Jejunum (tissue), 1 donor: ENCODE measurements around a stretch of chr1.

- PRO-cap: no peak
Measured at GRCh38 chr1:209433837-209434188, 149.7 kb upstream of the CAMK1G start.

DNA sequence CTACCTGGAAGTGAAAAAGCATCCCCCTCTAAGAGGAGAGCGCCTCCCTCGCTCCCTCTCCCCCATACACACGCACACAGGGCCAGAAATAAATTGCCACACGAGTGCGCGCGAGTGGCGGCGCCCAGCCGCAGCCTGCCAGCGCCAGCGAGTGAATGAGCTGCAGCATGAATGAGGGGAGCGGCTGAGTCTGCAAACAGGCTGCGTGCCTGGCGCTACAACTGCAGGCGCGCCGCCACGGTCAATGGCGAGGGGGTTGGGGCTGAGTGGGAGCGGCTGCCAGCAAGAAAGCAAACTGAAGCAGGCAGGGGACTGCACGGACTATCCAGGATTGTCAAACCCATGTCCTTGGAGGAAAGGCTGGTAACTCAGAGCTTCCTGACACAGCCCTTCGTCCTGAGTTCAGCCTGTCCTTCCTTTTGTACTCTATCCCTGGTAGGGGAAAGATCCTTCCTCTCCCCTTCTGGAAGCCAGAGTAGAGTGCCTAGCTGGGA is 2.2 kb downstream of the CAMK1G start:
- PRO-cap: no peak

- PRO-cap: no peak
Measured at GRCh38 chr1:209616250-209617025, 32.9 kb downstream of the CAMK1G start.

GRCh38 chr1:209617720-209618150 is 34.2 kb downstream of the CAMK1G start:
- PRO-cap: no peak

DNA sequence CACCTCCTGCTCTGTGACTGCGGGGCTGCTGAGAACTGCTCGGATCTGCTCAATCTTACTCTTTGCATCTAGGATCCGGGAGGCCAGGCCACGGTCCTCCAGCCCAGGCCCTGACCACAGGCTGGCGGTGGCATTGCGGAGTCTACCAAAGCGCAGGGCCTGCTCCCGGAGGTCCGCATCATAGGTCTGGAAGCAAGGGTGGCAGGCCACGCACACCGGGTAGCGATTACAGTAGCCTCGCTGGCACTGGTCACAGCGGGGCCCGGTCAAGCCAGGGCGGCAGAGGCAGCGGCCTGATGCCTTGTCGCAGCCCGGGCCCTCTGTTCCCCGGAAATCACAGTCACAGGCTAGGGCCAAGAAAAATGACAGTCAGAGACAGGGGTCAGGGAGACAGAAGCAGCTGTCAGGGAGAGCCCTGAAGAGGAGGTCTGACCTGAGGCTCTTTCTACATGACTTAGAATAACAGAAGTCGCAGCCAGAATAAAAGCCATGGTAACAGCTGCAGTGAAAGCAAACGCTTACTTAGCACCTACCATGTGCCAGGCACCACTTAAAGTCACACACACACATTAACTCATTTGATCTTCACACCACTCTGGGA is 26.4 kb downstream of the LAMB3 start:
- PRO-cap: no peak

GRCh38 chr1:209675963-209676289 is 714 bp downstream of the G0S2 start:
- PRO-cap: unidirectional peak, minus-strand start at chr1:209676003

GRCh38 chr1:209768089-209768873 is 12.4 kb downstream of the TRAF3IP3 start:
- PRO-cap: unidirectional peak, plus-strand start at chr1:209768605

- PRO-cap: no peak
Measured at GRCh38 chr1:209790441-209791216, 6.3 kb upstream of the C1orf74 start.

DNA sequence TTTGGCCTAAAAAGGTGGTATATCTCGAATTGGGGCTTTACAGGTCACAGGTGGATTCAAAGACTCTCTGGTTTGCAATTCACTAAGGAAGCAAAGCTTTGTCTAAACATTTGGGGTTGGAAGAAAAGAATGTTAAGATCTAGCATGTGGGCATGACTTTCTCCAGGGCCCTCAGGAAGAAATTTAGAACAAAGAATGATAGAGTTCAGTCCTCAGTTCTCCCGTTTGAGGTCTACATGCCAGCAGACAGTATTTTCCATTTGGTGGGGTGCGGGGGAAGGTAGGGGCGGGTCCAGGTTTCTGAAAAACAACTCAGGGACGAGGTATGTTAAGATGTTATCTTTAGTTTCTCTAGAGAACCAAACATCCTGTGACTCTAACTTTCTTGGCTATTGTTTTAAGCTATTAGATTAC is 42.4 kb upstream of the SYT14 start:
- PRO-cap: no peak

DNA sequence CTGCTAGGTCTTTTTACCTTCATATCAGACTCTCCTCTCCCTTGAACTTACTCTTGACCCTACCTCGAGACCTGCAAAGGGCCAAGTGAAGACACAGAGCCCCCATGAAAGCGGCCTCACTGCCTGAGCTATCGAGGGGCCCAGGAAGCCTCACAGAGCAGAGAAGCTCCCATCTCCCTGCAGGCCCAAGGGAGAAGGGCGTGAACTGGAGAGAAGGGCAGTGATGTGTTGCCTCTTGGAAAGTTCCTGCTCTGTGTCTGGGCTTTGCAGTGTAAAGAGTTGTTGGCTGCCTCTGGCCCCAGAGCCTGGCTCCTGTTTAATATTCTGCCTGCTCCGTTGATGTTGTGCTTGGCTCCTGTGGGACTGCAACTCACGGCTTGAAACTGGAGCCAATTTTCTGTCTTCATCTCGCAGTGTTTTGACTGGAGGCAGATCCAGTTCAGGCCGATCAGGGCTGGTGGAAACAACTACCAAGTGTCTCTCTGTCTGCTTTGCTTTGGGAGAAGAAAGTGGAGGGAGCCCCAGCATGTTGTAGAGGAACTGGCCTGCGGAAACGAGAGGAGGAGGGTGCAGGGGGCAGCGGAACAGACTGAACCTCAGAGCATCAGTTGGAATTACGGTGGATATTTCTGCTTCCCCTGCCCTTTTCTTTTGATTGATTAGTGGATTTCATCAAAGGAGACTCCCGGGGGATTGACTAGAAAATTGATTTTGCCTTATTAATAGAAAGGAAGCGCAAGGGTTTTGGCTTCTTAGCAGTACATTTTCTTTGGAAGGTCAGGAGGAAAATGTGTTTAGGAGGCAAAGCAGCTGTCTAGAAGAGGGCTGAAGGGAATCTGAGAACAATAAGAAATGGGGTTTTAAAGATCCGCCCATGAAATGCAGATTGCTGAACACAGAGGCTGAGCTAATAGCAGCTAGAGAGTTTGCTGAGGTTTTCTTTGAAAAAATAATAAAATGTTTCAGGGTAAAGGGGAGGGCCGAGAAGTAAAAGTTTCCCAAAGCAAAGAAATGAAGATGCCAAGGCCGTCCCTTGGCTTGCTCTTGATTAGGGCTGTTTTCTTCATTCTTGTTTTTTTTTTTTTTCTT is 4.6 kb downstream of the SERTAD4 start:
- PRO-cap: no peak

GRCh38 chr1:210250608-210251038 is 18.0 kb downstream of the SERTAD4 start:
- PRO-cap: no peak

DNA sequence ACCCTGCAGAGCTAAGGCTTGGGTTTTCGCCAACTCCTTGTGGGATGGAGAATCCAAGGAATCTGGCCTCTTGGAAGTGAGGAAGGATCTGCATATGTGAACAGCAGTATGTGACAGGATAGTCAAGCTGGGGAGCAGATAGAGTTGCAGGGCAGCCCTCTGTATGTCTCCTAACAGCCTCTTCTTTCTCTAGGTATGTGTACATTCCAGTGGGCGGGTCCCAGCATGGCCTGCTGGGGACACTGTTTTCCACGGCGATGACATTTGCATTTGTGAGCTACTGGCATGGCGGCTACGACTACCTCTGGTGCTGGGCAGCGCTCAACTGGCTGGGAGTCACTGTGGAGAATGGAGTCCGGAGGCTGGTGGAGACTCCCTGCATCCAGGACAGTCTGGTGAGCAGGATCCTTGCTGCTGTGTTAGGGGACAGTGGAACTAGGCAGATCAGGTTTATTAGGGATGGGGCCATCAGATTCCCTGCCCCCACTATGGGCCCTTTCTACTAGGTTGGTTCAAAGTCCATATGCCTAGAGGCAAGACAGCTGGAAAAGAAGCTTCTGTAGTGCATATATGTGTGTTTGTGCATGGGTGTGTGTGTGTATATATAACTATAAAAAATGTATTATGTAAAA is 259.1 kb downstream of the HHAT start:
- PRO-cap: no peak

GRCh38 chr1:211313129-211313978 is 13.3 kb upstream of the TRAF5 start:
- PRO-cap: no peak

DNA sequence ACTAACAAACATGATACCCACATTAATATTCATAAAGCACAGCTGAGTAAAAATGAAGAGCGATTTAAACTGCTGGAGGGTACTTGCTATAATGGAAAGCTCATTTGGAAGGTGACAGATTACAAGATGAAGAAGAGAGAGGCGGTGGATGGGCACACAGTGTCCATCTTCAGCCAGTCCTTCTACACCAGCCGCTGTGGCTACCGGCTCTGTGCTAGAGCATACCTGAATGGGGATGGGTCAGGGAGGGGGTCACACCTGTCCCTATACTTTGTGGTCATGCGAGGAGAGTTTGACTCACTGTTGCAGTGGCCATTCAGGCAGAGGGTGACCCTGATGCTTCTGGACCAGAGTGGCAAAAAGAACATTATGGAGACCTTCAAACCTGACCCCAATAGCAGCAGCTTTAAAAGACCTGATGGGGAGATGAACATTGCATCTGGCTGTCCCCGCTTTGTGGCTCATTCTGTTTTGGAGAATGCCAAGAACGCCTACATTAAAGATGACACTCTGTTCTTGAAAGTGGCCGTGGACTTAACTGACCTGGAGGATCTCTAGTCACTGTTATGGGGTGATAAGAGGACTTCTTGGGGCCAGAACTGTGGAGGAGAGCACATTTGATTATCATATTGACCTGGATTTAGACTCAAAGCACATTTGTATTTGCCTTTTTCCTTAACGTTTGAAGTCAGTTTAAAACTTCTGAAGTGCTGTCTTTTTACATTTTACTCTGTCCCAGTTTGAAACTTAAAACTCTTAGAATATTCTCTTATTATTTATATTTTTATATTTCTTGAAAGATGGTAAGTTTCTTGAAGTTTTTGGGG is 45.7 kb downstream of the TRAF5 start:
- PRO-cap: no peak

DNA sequence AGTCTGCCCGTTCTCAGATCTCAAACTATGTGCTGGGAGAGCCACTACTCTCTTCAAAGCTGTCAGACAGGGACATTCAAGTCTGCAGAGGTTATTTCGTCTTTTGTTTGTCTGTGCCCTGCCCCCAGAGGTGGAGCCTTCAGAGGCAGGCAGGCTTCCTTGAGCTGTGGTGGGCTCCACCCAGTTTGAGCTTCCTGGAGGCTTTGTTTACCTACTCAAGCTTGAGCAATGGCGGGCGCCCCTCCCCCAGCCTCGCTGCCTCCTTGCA is 81.1 kb downstream of the TRAF5 start:
- PRO-cap: no peak

GRCh38 chr1:211469775-211470337 is 22.1 kb downstream of the RD3 start:
- PRO-cap: no peak

GRCh38 chr1:211492384-211492701 is 381 bp upstream of the RD3 start:
- PRO-cap: no peak

DNA sequence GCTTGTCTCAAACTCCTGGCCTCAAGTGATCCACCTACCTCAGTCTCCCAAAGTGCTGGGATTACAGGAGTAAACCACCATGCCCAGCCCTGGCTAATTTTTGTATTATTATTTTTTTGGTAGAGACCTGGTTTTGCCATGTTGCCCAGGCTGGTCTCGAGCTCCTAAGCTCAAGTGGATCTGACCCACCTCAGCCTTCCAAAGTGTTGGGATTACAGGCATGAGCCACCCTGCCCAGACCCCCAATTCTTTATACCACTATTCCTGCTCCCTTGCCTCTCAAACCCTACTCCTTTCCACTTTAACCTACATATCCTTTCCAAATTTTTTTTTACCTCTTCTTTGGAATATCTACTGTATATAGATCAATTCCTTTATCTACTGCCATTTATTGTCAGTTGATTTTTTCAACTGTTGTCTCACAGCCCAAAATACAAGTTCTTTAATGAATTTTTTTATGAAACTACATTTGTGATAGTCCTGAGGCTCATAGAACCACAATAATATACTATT is 8.2 kb downstream of the SLC30A1 start:
- PRO-cap: no peak

GRCh38 chr1:211643126-211644288 is 31.9 kb downstream of the NEK2 start:
- PRO-cap: unidirectional peak, plus-strand start at chr1:211644075

DNA sequence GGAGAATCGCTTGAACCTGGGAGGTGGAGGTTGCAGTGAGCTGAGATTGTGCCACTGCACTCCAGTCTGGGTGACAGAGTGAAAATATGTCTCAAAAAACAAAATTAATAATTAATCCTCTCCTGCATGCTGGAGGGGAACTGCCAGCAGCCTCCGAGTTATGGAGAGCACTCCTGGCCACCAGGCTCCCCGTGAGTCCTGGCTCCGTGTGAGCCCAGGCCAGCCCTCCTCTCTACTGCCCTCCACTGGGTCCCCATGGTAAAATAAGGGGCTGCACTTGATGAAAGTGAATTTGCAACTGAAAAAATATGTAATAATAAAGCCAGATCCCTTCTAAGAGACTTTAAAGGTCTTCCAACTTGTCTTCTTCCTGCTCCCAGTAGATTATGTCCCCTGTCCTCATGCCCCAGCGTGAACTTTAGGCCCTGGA is 26.4 kb downstream of the NEK2 start:
- PRO-cap: unidirectional peak, minus-strand start at position 162 of the sequence